GM12891 (cell line): ENCODE measurements around the genes KIR2DL4, FCAR, DNAAF3 and ZNF865.

GRCh38 chr19:54803322-54803866 is at the start of gene KIR2DL4:
Gene KIR2DL4, plus strand, starts transcription at chr19:54803610.
- RRBS = no CpG with 5 or more reads among the region's 15 CpGs

DNA sequence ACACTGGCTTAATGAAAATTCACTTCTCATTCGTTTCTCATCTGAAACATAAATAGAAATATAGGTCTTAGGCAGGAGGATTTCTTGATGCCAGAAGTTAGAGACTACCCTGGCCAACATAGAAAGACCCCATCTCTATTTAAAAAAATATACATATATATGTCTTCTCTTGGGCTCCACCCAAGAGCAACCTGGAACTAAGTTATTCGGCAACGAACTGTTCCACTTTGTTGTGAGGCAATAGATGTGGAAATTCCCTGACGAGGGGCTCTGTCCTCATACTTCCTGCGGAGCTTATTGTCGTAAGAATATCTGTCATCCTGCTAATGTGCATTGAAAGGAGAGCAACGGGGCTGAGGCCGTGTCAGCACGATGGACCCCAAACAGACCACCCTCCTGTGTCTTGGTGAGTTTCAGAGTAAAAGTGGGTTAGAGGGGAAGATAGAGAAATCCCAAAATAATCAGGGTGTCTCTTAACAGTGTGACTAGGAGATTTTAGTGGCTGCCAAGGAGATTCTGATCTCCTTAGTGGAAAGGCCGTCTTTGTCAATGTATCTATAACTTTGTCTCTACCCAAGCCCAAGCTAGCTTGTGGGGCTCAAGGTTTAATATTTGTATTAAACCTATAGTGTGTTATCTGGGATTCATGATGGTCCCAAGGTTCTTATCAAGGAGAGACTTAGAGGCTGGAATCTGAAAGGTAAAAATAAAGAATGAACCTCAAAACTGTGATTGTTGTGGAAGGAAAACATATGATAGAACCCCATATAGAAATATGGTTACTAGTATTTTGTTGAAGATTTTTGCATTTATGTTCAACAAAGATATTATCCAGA is at the start of gene FCAR:
FCAR (plus strand) TSS at position 318 of the 836 bp plus-strand sequence.
- RRBS = no CpG with 5 or more reads among the region's 10 CpGs

GRCh38 chr19:54878125-54878905 is 4.3 kb downstream of the FCAR start:
- RRBS = no CpG with 5 or more reads among the region's 10 CpGs

- RRBS = no CpG with 5 or more reads among the region's 12 CpGs
These were observed 24.1 kb downstream of the GP6 start for GRCh38 chr19:55013787-55014530.

DNA sequence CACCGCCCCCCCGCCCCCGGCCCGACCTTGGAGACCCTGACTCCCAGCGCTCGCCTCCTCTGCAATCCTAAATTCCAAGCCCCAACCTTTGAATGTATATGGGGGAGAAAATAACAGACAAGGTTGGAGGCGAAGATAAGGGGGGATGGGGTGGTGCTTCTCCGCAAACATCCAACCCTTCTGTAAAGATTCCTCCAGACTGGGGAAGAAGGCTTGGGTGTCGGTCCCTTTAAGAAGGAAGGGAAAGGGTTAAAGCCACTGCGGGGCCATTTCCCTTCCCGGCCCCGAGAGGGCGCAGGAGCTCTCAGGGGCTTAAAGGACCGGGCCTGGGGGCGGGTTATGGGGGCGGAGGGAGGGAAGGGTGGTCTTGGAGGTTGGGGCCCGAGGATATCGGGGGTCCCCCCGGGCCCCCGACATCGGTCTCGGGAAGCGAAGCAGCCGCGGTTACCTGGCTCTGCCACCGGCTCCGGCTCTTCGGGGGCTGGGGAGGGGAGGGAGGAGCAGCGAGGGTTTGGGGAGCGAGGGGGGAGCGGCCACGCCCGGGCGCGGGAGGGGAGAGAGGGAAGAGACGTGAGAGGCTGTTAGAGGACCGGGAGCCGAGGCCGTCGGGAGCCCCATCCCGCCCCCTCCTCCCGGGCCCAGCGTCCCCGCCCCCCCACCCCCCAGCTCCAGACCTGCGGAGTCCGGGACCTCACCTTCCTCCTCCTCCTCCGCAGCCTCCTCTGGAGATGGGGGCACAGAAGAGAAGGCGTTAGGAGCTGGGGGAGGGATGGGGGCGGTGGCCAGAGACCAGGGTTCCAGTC is 2.8 kb downstream of the TNNT1 start:
- RRBS = 2% methylated on average over 27 of the region's 49 CpGs

DNA sequence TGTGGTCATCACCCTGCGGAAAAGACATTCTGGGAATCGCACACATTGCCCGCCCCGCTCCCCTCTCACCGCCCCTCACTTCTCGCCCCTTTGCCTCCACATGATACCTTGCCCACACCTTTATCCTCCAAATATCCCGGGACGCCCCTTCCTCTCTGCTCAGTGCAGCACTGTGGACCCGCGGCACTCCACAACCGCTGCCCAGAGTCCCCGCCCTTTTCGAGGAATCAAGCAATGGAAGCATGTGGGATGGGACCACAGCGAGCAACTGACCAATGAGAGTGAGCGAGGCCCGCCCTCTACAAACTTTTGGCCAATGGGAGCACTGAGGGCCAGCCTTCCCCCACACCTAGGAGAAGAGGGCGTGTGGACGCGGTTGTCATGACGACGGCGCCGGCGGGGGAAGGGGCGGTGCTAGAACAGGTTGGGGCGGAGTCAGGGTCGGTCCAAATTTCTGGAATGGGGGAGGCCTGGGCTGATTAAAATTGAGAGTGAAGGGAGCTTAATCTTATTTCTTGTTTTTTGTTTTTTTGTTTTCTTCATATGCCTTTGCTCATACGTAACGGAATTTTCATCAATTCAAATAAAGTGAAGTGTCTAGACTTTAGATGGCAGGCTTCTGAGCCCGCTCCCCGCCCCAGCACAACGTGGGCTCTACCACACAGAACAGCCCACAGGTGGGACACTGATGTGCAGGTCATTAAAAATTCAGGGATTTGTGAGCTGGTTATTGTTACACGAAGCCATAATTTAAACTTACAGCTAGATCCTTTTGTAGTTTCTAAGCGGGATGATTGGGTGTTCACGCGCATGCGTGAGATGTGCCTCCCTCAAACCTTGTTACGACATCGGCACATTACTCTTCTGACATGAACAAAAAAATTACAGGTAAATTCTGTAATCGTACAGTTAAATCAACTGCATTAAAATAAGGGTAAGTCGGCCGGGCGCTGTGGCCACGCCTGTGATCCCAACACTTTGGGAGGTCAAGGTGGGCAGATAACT is at the start of gene DNAAF3:
DNAAF3 (minus strand) TSS at position 209 of the 1,005 bp plus-strand sequence.
- RRBS = no CpG with 5 or more reads among the region's 44 CpGs

DNA sequence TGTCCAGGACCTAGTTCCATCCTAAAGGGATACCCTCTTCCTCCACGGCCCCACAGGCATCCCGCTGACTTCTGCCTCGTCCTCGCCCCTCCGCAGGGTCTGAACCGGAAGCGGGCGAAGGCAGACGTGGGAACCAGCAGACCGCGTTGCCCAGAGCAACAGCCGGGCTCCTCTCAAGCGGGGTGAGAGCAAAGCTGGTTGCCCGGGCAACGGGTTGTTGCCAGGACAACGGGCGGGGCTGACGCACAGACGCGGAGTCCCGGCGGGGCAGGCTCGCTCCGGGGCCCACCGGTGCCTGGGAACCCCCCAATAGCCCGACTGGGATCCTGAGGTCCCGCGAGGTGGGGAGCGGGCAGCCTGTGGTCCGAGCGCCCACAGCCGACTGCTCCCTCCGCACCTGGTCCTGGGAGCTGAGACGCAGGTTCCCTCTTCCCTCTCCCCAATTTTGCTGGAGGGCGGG is 811 bp downstream of the SYT5 start:
- RRBS = 1% methylated on average over 15 of the region's 35 CpGs

GRCh38 chr19:55211736-55211947 is 2.3 kb upstream of the PTPRH start:
- RRBS = no CpG with 5 or more reads among the region's 3 CpGs

GRCh38 chr19:55241020-55241720 is 12.6 kb upstream of the TMEM86B start:
- RRBS = no CpG with 5 or more reads among the region's 31 CpGs

GRCh38 chr19:55261641-55262188 is 2.9 kb upstream of the PPP6R1 start:
- RRBS = no CpG with 5 or more reads among the region's 15 CpGs

DNA sequence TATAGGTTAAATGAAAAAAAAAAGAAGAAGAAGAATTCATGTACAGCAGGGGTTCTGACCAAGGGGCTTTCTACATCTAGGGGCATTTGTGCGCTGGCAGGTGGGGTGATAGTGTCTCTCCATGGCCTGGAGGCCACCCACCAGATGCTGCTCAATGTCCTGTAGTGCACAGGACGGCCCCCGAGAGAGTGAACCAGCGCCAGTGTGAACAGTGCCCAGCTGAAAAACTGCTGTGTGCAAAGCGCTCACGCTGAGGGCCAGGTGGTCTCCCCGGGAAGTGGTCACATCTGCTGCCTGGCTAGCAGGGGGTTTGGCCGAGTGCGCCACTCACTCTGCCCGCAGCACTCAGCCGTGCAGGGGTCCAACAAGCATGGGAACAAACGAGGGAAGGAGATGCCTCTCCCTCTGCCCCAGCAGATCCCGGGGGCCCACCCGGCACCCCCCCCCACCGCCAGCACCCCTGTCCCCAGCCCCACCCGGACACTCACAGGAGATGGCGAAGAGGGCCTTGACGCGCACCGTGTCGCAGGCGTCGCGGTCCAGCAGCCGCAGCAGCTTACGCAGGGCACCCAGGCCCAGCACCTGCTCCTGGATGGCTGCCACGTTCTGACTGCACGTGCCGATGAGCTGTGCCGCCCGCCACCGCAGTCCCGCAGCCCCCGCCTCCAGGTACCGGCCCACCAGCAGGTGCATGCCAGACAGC is 5.8 kb downstream of the HSPBP1 start:
- RRBS = 95% methylated on average over 2 of the region's 35 CpGs

DNA sequence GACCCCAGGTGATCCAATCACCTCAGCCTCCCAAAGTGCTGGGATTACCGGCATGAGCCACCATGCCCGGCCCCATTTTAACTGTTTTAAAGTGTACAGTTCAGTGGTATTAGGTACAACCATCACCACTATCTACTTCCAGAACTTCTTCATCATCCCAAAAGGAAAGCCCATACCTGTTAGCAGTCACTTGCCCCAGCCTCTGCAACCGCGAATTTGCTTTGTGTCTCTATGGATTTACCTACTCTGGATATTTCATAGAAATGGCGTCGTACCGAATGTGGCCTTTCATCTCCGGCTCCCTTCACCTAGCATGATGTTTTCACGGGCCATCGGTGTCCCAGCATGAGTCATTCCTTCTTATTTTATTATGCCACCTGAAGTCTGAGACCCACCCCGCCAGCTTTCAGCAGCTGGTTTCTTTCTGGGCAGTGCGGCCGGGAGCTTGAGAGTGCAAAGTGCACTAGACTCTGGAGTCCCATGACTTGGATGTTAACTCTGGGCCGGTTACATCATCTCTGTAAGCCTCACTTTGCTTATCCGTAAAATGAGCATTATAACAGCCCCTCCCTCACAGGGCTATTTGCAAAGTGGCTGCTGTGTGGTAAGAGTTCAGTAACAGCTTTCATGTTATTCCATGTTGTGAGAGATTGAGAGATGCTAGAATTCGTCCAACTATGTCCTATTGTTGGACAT is 5.9 kb upstream of the KMT5C start:
- RRBS = no CpG with 5 or more reads among the region's 16 CpGs

DNA sequence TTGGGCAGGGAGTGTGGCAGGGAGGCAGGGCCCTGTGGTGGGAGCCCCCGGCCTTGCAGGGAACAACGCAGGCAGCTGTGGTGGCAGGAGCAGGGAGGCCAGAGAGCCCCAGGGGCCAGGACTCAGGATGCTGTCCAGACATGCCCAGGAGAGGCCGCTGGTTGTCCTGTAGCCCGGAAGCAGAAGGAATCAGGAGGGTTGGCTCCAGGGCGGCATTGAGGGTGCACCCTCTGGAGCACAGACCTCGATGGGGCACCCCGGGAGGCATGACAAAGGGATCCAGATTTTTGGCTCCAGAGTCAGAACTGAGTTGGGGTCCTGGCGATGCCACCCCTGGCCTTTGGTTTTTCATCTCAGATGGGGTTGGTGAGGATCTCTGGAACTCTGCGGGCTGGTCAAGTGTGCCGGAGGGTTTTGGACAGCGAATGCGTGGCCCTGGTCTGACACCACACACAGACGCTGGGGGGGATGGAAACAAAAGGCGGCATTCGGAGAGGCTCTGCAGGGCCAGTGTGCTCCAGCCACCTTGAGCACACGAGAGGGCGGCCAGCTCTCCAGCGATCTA is 5.0 kb downstream of the KMT5C start:
- RRBS = over 99% methylated on average over 3 of the region's 18 CpGs

DNA sequence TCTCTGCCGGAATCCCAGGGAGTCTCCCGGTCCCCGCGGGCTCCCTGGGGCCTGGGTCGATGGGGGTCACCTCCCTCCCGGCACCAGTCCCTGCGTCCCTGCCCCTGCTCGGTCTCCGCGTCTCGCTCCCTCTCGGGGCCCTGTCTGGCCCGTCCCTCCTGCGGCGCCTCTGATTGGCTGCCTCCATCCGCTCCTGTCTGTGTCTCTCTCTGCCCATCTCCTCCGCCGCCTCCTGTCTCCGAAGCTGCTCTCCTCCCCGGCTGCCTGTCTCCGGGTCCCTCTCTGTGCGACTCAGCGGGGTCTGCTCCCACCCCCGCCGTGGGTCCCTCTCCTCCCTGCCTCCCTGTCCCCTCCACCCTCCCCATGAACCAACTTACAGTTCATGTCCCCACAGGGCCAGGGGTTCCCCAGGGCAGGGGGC is 326 bp downstream of the IL11 start:
- RRBS = 3% methylated on average over 5 of the region's 25 CpGs

- RRBS = no CpG with 5 or more reads among the region's 18 CpGs
These were observed 7.2 kb downstream of the UBE2S start for GRCh38 chr19:55400056-55401151.

- RRBS = 60% methylated on average over 6 of the region's 62 CpGs
These were observed 8.8 kb downstream of the ISOC2 start for GRCh38 chr19:55452339-55453423.

DNA sequence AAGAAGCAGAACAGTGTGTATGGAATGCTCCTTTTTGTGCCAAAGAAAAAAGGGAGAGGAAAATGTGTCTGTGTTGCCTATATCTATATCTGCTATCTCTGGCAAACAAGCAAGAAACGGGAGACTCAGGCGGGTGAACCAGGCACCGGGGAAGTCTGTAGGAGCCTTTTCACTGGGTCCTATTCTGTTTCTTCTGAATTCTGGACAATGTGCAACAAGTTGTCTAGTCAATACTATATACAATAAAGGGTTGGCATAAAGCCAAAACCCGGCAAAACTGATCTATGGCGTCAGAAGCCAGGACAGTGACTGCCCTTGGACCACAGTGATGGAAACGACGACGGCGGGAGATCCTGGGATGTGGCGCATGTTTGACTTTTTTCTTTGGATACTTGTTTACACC is 1.2 kb downstream of the ISOC2 start:
- RRBS = 72% methylated on average over 2 of the region's 10 CpGs

- RRBS = 3% methylated on average over 7 of the region's 19 CpGs
These were observed 3.2 kb upstream of the C19orf85 start for GRCh38 chr19:55467722-55468180.

DNA sequence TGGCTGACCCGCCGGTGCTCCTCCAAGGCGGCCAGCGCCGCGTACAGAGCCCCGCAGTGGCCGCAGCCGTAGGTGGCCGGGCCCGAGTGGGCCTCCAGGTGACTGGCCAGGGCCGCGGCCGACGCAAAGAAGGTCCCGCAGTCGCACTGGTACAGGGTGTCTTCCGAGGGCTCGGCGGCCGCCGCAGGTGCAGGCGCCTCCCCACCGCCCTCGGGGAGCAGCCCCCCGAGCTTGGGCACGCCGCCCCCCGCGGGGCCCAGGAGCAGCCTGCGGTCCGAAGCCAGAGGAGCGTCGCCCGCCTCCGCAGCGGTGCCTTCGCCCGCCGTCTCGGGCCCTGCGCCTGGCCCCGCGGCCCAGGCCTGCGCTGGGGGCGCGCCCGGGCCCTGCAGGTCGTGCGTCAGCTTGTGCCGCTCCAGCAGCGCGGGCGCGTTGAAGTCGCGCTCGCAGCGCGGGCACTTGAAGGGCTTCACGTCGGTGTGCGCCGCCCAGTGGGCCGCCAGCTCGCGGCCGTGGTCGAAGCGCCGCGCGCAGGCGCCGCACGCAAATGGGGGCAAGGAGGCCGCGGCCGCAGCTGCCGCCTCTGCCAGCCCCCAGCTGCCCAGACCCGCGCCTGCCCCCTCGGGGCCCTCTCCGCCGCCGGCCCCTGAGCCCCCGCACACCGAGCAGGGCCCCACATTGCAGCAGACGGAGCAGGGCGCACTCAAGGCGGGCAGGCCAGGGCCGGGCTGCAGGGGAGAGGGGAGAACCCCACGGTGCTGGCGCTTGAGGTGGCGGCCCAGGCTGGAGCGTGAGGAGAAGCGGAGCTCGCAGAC is 6.3 kb downstream of the FIZ1 start:
- RRBS = 100% methylated on average over 9 of the region's 98 CpGs

- RRBS = 1% methylated on average over 33 of the region's 76 CpGs
These were observed at the start of gene ZNF865 for GRCh38 chr19:55604975-55605860. Gene ZNF865, plus strand, starts transcription at chr19:55605647.